GM23248 (cell line): ENCODE data around the genes INO80C, GALNT1 and RIT2.

- RAMPAGE, long total RNA, result no peak
These were observed 18.9 kb downstream of the MAPRE2 start for GRCh38 chr18:35059980-35060548.

DNA sequence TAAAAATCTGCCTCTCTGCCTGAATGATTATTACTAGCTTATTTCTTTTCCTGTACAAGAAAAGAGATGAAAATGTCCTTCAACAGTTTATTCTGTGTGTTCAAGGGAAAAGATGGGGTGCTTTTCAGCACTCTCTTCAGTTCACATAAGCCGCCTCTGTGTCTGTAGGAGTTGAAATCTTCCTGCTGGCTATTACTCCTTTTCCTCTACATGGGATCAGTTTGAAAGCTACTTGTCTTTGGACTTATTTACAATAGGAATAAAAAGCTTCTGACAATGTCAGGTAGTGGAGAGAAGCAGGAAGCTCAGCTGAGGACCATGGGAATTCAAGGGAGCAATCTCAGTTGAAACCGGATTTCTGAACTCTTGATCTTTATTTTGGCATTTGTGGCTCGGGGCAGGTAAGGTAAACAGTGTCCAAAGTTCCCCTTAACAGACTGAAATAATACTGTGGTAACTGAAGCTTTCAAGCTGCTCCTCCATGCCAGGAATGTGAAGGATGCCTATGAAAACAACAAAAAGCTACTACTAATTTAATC lies 43.4 kb downstream of the MAPRE2 start:
- RAMPAGE, long total RNA, result no peak

- RAMPAGE, long total RNA, result no peak
These were observed 9.5 kb downstream of the ZNF24 start for GRCh38 chr18:35334364-35335506.

GRCh38 chr18:35355073-35355568 lies 10.9 kb upstream of the ZNF24 start:
- RAMPAGE, long total RNA, result no peak

- RAMPAGE, long total RNA, result no peak
These were observed 10.0 kb upstream of the ZNF396 start for GRCh38 chr18:35387185-35387552.

DNA sequence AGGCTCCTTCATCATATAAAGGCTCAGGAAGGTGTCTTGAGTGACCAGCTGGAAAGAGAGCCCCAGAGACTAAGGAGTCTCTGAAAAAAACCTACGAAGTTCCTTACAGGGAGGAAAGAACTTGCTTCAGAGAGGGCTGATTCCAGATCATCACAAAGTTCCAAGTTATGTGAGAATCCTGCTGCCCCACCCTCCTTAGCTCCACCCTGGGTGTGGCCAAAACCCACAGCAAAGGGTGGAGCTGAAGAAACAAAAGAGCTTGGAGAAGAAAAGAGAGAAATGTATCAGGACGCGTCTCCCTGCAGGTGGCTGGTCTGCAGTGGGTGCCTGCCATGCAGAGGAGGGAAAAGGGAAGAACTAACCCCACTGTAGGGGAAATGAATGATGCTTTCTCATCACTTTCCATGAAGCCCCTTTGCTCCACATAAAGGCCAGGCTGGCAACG lies 32.8 kb upstream of the ZNF396 start:
- RAMPAGE, long total RNA, result no peak

- RAMPAGE, long total RNA, result no peak
These were observed at the start of gene INO80C for GRCh38 chr18:35497469-35498468. Gene INO80C, minus strand, starts transcription at chr18:35497960.

DNA sequence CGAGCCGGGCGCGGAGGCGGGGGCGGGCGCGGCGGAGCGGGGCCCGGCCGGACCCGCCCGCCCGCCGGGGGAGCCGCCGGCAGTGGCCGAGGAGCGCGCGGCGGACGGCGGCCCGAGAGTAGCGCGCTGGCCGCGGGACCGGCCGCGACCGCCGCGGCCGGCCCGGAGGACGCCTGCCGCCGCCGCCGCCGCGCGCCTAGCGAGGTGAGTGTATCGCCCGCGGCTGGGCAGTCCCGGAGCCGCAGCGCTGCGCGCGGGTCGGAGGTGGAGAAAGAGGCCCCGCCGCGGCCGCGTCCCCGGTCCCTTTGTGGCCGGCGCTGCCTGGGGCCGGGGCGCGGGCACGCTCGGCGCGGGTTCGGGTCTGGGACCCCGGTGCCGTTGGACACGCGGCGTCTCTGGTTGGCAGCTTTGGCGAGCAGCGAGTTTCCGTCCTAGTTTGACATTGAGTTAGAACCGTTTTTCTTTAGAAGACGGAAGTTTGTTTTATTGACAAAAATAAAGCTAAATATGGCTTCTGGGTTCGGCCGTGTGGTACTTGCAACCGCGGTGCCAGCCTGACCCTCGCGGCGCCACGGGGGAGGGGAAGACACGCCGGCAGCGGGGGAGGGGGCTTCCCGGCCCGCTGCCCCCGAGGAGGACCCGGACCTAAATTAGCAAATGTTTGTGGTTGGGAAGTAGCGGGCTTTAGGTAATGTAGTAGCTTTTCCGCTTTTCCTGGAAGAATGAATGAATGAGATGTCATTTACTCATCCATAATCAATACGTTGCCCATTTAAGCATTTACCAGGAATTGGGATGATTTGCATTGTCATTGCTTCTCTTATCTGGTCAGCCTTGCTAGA lies at the start of gene GALNT1:
Gene GALNT1 (plus strand): TSS at position 82 of the 842 bp plus-strand sequence.
- RAMPAGE, long total RNA, result no peak

GRCh38 chr18:35592202-35593431 lies 11.1 kb downstream of the GALNT1 start:
- RAMPAGE, long total RNA, result no peak

DNA sequence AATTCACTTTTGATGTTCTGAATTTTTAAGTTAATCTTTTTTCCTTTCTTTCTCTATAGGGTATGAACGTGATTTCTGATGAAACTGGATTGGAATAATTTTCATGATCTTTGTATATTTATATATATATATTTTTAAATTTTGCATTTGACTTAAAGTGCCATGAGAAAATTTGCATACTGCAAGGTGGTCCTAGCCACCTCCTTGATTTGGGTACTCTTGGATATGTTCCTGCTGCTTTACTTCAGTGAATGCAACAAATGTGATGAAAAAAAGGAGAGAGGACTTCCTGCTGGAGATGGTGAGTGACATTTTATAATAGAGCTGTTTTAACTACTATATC lies 72.9 kb downstream of the GALNT1 start:
- RAMPAGE, long total RNA, result no peak

DNA sequence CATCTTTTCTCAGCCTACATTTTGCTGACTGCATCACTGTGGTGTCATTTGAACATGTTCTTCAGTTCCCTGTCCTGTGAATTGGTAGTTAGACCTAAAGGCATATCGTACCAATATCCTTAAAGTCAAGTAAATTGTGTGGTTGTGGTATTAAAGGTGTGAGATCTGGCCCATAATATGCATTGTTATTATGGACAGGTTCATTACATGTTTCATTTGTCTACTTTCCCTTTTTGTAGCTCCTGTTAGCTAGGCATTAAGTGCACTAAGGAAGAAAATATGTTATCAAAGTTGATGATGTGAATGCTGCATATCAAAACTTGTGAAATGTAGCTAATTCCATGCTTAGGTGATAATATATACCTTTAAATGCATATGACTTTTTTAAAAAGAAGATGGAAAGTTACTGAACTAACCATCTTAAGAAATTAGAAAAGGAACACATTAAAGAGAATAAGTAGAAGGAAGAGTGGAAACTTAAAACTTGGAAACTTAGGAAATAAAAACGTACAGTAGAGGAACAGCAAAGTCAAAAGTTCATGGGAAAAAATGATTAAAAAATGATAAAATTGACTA lies 86.3 kb downstream of the GALNT1 start:
- RAMPAGE, long total RNA, result no peak

DNA sequence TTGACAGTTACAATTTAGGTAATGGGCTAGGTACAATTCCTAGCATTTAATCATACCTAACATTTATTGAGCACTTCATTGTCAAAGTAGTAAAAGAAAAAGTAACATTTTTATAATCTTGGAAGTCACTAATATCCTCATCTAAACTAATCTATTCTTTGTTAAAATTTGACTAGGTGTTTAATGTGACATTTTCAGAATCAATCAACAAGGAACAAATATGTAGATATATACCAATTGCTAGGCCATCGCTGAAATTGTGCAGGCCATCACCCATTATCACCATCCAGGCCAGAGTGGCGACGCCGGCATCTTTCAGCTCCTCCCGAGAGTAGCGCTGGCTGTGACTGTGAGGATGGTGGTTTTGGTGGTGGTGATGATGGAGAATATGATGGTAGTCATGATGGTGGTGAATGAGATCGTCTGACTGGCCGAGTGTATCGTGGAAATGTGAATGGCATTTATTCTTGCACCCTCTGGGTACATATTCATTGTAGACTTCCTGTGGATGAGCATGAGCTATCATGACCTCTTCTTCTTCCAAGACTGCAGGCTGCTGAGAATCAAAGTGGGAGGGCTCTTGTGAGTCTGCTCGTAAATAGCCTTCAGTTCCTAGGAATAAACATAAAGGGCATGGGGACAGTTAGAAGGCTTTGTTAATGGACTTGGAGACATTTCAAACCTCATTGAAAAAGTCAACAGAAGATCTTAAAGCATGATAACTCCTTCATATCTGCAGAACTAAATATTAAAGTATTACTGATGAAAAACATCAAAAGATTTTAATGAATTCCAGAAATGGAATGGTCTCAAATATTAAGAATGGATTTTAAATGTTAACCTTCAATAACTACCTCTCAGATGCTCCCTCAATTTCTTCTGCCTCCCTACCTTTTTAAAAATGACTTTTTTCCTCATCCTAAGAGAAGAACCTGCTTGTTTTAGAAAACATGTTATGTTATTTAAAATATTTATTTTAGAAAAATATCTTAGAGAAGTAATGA lies 15.0 kb downstream of the SLC39A6 start:
- RAMPAGE, long total RNA, result no peak

GRCh38 chr18:36126294-36127280 lies 2.6 kb downstream of the SLC39A6 start:
- RAMPAGE, long total RNA, result no peak

DNA sequence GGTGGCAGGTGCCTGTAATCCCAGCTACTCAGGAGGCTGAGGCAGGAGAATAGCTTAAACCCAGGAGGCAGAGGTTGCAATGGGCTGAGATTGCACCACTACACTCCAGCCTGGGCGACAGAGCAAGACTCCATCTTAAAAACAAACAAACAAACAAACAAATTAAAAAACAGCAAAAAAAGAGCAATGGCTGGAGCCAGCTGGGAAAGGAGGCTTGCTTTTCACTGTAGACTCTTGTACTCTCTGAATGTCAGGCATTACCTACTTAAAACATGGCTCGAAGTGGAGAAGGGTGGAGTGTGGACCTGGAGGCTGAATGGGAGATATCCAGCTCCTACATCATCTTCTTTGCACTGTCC lies 32.2 kb downstream of the MOCOS start:
- RAMPAGE, long total RNA, result no peak

DNA sequence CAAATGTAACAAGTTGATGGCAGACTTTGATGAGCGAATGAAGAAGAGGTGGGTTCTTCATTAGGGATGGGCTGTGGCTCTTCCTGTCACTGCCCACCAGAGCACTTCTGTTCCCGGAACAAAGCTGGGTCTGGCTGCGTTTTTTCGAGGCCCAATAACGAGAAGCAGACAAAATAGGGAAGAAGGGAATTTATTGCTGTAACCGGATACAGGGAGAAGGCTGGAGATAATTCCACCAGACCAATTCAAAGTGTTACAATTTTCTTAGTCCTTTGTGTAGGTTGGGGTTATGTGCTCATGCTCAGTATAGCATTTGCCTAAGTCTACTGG lies 84.7 kb downstream of the FHOD3 start:
- RAMPAGE, long total RNA, result no peak

DNA sequence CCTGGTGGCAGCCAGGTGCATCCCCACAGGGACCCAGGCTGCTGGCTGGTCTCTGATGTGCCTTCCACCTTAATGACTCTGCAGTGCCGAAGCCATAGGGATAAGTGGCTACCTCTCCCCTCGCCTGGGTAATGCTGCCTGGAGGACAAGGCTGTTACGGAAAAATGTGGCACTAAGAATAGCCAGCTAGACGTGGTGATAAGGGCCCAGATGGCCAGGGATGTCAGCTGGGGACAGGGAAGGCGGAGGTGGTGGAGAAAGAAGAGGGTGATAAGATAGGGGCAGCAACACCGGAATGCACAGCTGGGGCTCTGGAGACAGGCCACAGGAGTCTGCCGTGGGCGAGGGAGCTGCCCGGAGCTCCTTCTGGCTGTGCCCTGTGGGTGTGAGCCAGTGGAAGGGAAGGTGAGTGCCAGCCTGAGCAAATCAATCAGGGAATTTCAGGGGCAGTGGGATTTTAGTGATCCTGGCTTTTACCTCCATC lies 170.7 kb downstream of the FHOD3 start:
- RAMPAGE, long total RNA, result no peak

DNA sequence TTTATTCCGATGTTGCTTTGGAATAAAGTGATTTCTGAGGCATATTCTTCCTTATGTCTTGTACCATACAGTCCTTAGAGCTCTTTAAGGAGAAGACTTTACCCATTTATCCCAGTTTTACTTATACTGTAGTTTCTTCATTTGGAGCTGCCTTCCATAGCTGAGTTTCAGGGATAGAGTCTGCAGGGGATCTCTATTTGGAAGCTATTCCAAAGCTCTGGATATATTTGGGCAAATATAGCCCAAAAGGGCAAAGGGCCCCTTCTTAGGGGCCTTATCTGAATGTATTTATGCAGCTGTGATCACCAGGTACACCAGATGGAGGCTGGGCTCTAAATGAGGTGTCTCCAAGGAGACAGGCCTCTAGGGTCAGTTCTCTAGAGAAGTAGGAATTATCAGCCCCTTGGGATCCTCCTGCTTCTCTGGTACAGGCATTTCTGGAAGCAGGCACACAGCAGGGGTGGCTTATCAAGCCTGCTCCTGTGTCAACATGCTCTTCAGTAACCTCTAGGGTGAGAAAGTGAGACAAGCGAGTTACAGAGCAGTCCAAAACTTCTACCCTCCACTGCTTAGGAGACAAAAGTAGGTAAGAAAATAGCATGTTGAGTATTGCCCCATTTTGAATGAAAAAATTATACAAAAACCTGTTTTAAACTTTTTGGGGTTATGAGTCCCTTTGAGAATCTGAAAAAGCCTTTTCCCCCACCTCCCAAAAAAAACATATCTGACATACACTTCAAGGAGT lies 13.9 kb downstream of the TPGS2 start:
- RAMPAGE, long total RNA, result no peak

GRCh38 chr18:37393768-37394875 lies 171.5 kb downstream of the CELF4 start:
- RAMPAGE, long total RNA, result no peak

DNA sequence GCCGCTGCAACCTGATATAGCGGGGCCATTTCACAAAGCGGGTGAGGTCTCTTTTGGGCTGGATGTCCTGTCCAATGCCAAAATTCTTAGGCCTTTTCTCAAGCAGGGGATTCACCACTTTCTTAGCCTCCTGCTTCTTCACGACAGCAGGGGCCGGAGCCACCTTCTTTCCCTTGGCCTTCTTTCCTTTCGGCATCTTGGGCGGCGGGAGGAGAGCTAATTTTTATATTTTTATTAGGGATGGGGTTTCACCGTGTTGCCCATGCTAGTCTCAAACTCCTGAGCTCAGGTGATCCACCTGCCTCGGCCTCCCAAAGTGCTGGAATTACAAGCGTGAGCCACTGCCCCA lies 1769.9 kb upstream of the CELF4 start:
- RAMPAGE, long total RNA, result no peak

DNA sequence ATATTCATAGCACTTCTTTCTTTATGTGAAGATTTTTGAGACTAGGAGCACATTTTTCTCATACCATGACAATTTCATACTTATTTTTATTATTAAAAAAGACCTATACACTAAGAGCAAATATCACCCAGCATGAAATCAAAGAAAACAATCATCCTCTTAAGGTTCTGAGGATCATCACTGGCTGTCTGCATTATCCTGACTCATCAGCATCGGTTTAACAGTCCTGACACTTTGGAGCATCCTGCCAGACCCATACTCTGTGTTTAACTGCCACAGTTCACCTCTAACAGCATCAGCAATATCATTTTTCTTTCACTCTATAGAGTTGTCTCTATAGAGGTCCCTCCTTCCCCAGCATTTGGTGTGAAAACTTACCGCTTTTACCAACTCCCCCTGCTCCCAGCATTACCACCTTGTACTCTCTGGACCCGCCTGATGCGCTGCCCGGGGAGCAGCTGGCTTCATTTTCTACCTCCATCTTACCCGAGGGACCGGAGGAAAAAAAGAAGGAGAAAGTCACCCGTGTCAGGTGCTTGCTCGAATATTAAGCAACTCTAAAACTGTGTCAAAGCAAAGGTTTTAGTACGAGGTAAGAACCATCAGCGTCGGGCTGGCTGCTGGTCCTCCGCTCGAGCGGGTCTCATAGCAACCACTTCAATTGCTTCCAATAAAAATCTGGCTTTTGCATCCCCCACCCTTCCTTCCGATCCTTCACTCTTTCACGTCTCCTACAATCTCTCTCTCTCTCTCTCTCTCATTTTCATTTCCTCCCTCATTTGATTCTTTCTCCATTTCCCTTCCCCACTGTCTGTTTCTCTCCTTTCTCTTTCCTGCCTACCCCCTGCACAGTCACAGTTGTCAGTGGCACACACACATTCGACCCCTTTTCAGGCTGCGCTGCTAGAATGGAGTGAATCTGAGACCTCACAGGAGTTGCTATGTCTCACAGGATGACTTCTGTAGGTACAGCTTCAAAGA lies at the start of gene RIT2:
Gene RIT2 (minus strand): TSS at position 647 of the 981 bp plus-strand sequence.
- RAMPAGE, long total RNA, result no peak